Osteocyte (in vitro differentiated cells): ENCODE measurements around the genes RAB6C and CCDC115.

- PRO-cap, result no peak
Observed at GRCh38 chr2:127737769-127738703, 36.7 kb downstream of the SFT2D3 start.

DNA sequence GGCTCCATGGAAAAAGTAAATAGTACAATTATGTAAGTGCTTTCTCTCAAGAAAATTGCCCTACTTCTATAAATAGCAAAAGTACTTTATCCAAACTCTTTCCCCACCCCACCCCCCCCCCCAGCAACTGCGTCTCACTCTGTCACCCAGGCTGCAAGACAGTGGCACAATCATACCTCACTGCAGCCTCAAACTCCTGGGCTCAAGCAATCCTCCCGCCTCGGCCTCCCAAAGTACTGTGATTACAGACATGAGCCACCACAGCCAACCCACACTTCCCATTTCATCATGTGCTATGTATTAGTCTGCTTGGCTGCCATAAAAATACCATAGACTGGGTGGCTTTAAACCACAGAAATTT lies 19.9 kb downstream of the WDR33 start:
- PRO-cap, result no peak

DNA sequence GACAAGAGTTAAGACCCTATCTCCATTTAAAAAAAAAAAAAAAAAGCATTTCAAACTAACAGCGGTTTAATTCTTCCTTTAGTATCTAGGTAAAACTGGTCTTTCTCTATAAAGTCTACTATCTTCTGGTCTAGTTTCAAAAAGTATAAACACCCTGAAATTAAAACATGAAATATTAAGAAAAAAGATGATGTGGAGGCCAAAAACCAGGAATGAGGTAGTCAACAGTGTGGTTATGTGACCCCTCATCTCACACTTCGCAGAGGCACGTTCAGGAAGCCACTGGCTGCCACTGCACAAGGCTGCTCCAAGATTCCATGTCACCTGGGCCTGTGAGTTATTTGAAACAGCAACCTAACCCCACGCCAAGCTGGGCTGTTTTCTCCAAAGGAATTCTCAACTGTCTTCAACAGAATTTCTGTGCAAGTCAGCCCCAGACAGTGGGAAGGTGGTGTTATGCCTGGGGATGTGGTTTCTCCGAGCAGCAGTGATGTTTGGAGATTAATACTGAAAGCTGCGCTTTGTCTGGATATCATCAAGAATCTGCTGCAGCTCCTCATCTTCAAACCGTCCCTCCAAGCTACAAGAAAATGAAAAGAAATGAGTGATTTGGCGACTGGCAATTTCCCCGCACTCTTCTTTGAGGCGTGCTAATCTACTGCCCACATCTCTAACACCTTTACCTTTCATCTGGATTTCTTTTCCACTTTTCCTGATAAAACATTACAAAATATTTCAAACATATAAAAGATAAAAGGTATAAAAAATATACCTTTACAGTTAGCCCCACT lies 10.2 kb downstream of the POLR2D start:
- PRO-cap, result no peak

DNA sequence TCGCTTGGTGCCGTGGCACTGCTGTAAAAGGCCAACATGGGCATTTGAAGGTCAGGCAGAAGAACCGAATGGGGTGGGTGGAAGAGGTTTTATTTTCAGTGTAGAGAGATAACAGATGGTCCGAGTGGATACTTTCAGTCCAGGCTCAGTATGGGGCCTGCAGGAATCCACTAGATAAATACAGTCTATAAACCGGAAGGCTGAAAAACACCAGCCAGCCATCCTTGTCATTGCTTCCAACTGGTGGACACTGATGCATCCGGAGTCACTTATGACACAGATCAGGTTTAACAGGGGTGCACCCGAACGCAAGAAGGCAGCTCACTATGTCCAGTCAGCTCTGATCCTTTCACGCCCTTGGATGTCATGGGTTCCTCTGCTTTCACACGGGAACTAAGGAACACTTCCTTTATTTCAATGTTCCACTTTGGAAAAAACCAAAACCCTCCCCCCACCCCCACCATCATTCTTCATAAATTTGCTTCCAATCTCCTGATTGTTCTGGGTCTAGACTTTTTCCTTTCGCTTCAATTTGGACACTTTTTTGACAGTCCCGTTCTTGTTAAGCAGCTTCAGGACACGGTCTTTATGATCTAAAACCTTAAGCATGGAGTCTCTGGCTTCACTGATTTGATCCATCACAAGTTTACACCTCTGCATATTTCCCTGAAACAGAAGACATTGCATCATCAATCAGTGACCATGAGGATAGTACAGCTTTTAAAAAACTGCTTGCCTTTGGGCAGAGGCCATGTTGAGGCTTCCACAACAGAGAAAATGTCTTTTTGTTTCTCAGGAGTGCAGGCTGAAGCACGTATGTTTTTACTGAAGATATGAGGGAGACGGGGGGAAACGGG lies 56.0 kb upstream of the AMMECR1L start:
- PRO-cap, result no peak

DNA sequence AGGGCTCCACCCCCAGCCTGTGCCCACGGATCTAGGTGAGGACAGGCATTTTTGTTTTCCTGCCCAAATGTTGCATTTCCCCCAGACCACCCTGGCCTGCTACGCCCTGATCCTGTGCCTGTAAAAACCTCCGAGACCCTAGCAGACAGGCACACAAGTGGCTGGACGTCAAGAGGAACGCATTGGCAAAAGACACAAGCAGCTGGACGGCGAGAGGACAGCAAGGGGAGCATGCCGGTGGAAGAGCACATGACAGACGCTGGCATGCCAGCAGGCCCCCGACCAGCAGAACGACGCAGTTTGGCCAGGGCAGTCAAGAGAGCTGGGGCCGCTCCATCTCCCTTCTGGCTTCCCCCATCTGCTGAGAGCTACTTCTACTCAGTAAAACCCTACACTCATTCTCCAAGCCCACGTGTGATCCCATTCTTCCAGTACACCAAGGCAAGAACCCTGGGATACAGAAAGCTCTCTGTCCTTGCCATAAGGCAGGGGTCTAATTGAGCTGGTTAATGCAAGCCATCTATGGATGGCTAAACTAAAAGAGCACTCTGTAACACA lies 42.1 kb downstream of the SAP130 start:
- PRO-cap, result no peak

- PRO-cap, result bidirectional peak, plus-strand start at chr2:128028241, minus-strand start at chr2:128028093
Observed at GRCh38 chr2:128028184-128028790, 428 bp upstream of the SAP130 start.

GRCh38 chr2:128259033-128259725 lies 59.5 kb downstream of the HS6ST1 start:
- PRO-cap, result no peak

DNA sequence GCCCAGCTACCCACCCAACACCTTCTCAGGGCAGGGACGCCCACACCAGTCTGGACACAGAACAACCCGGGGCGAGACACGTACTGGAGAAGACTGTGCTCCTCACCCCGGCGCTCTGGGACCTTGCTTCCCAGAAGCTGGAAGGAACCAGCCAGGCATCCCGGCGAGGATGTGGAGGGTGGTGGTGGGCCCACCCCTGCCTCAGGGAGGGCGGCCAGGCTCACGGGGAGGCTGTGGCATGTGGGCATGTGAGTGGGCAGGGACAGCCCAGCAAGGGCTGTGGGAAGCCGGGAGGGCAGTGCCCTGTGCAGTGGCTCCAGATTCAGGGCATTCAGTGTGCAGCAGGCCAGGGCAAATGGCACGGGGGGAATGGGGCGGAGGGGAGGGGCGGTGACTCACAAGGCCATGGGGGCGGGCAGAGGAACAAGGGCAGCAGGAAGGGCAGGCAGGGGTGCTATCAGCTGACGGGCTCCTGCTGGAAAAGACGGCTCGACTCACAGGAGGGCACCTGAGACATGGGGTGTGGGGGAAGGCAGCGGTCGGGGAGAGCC lies 26.2 kb downstream of the HS6ST1 start:
- PRO-cap, result no peak

- PRO-cap, result no peak
Observed at GRCh38 chr2:128315626-128315879, 3.1 kb downstream of the HS6ST1 start.

DNA sequence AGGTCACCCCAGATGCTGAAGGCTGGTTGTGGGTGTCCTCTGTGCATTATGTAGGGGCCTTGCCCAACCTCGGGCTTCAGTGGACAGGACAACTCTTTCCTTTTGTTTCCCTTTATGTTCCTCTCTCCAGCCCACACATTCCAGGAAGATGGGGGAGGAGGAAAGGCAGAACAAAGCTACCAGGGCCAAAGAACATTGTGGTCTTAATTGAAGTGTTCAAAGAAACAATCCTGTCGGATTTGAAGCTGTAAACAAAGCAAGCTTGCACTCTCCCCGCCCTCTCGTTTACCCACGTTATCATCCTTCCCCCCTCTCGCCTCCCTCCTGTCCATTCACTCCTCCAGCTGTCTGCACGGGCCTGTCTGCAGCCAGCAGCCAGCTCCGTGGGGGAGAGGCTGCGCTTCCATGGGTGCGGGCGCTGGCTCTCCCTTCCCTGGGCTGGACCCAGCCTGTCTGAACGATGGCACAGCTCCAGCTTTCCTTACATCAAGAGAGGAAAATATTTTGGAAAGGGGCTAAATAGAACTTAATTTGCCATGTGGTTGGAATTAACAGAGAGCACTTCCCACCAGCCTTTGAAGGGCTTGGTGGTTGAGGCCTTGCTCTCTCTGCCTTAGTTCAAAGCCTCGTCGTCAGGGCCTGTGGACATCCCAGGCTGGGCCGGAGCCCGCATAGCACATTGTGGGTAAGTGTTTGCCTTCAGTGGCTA lies 60.5 kb upstream of the HS6ST1 start:
- PRO-cap, result no peak

GRCh38 chr2:128424791-128425168 lies 106.1 kb upstream of the HS6ST1 start:
- PRO-cap, result no peak

DNA sequence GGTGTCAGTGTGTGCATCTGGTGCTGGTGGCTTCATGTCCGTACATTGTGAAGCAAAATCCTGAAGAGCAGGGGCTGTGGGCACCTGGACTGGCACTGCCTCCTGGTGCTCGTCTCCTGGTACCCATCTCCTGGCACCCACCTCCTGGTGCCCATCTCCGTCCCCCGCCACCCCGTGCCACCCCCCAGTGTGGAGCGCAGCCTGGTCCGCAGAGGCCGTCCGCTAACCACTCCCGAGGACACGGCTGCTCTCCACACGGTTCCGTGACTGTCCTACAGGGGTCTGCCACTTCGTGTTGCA lies 119.3 kb upstream of the HS6ST1 start:
- PRO-cap, result no peak

GRCh38 chr2:129191406-129191947 lies 788.0 kb upstream of the RAB6C start:
- PRO-cap, result no peak

DNA sequence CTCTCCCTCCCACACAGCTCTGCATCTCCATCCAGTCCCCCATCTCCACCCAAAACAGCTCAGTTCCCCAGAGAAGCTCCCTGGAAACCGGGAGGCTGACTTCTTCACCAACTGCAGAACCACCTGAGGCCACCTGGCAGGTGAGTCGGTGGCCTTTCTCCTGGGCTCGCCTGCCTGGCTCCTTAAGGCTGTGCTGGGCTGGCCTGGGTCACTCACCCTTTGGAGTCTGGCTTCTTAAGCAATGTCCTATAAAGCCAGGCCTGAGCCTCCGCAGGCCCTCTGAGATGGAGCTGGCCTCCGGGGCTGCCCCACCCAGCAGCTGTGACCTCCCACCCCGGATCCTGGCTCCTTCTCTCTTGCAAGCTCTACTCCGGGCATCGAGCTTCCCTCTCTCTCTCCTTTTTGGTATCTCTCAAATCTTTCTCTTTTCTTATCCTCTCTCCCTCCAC lies 46.1 kb upstream of the RAB6C start:
- PRO-cap, result no peak

DNA sequence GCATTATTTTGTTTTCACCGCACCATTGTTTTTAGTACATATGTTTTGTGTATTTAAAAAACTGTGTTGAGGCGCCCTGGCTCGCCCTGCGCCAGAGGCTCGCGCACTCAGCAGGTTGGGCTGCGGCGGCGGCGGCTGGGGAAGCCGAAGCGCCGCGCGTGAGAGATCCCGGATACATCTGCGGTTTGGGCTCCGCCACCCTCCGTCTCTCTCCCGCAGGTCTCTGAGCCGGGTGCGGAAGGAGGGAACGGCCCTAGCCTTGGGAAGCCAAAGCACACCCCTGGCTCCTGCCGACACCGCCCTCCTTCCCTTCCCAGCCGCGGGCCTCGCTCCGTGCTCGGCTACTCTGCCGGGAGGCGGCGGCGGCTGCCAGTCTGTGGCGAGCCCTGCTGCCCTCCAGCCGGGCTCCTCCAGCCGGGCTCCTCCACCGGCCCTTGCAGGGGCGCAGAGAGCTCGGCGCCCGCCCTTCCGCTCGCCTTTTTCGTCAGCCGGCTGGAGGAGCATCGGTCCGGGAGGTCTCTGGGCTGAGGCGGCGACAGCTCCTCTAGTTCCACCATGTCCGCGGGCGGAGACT lies at the start of gene RAB6C:
Gene RAB6C, plus strand, starts transcription at position 106 of the 574 bp plus-strand sequence.
- PRO-cap, result no peak

- PRO-cap, result no peak
Observed at GRCh38 chr2:130157339-130157818, 12.5 kb upstream of the CCDC74B start.

DNA sequence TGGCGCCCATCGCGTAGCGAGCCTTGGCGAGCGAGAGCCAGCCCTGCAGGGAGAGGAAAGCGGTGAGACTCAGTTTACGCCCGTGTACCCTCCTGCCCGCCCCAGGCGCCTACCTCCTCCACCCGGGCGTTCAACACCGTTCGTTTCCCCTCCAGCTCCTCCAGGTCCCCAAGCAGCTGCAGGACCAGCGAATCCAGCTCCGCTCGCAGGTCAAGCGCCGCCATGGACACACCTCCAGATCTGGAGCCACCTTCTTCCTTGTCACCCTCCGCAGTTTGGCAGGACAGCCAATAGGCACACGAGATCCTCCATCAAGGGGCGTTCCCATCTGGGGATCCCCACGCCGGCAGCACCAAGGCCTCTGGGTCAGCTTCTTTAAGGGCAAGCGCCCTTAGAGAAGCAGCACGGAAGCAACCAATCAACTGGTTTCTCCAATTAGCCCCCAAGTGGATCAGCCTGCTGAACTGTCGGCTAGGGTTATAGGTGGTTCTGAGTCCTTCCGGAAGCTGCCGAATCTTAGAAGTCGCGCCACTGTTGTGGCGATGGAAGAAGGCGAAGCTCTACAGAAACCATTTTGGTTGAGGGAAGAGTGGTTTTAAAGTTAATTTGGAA lies at the start of gene CCDC115:
Gene CCDC115, minus strand, starts transcription at position 263 of the 612 bp plus-strand sequence.
- PRO-cap, result bidirectional peak, plus-strand start at position 341 of the sequence, minus-strand start at position 277 of the sequence

GRCh38 chr2:130372315-130373079 lies 16.6 kb downstream of the PTPN18 start:
- PRO-cap, result bidirectional peak, plus-strand start at chr2:130372717, minus-strand start at chr2:130372586

DNA sequence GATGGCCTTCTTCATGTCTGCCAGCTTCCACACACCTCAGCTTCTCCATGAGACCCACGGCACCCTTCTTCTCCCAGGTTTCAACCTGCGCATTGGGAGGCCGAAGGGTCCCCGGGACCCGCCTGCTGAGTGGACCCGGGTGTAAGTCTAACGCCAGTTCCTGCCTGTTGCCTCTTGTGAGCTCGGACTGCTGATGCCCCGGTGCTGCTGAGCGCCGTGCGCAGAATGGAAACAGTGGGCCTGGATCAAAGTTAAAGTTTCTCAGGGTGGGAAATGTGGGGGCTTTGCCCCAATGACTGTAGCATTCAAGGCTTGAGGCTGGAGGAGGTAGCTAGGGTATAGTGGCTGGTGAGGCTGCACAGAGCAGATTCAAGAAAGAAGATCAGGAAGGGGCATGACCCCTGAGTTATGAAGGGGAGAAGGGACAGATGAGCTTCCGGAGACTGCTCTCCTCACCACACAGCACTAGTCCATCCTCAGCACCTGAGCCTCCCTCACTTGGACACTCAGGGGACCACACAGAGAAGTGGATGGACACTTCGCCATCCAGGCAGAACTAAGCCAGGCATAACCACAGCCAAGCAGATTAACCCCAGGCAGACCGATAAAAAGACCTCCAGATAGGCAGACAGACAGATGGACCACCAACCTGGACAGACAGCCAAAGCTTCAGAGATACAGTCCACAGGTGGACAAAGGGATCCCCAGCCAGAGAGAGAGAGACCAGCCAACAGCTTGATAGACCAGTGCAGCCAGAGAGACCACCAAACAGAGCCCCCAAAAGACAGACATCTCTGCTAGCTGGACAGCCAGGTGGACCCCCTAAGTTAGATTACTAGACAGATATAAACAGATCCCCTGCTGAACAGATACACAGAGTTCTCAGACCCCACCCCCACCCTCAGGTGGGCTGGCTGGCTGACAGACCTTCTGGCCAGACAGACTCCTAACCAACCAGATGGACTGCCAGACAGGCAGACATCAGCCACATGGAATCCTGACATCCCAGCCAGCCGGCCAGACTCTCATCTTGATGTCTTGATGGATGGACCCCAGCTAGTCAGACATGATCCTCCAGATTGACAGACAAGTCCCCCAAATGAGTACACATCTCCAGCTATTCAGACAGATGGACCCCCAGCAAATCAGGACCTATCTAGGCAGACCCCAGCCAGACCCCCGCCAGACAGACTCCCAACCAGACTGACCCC lies 17.6 kb downstream of the PTPN18 start:
- PRO-cap, result no peak

DNA sequence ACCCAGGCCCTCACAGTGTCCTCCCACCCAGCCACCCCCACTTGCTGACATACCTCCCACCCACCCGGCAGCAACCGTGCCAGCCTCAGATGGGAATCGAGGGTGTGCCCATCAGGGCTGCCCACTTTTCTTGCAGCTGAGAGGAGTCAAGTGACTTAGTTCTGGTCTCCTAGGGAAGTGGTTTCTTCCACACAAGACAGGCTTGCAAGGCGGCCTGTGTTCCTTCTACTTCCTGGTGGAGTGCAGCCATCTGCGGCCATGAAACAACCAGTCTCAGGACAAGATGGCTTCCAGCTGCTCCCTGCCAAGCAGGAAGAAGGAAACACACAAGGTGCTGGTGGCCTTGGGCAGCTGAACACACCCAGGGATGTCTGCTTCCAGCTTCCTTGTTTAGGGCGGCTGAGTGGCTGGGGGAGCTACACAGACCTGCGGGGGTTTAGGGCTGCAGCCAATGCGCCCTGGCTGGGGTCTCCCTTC lies 34.6 kb downstream of the PTPN18 start:
- PRO-cap, result no peak